ENCODE data around the genes ANO1 and DEFB108B.

- PRO-cap: no peak
- CAGE, long polyA plus RNA: no peak
Measured at GRCh38 chr11:69774217-69774849, 808 bp downstream of the FGF4 start.

GRCh38 chr11:69840426-69840989, 21.3 kb upstream of the FGF3 start:
- PRO-cap: no peak
- CAGE, long polyA plus RNA: no peak

GRCh38 chr11:69859297-69859821, 40.1 kb upstream of the FGF3 start:
- PRO-cap: no peak
- CAGE, long polyA plus RNA: no peak

DNA sequence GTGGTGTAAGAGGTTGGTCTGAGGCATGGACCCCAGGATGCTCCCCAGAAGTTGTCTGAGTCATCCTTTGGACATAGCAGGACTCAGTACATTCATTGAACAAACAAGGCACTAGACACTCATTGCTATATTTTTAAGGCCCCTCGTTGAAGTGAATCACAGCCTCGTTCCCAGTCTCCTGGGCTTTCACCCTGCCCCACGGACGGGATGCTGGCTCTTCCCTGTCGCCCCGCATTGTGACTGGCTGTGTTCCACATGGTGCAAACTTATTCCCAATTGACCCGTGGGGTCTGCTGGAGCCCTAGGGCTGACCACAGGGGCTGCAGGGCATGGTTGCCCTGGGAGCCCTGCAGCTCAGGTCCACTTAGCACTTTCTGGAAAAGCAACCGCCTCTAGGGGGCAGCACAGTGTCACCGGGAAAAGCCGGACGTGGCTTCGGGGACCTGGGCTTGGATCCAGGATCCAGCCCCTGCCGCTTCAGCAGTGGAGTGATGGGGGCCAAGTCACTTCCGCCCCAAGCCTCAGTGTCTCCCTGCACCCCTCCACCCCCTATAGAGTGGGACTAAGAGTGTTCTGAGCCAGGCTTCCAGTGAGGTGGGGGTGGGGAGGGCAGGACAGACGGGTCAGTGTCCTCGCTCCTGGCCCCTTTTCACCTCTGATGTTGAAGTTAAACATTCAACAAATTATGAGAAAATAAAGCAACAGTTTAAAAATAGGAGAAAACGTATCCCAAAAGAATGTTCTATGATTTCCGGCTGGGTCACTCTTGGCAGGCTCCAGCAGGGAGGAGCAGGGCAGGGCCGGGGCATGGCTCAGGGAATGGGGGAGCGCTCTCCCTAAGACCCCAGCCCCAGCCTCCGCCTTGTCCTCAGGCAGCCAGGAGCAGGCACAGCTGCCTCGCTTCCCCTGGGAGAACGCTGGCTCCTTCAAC, 96.3 kb upstream of the FGF3 start:
- PRO-cap: no peak
- CAGE, long polyA plus RNA: no peak

GRCh38 chr11:69987845-69988881, 90.0 kb upstream of the ANO1 start:
- PRO-cap: no peak
- CAGE, long polyA plus RNA: no peak

DNA sequence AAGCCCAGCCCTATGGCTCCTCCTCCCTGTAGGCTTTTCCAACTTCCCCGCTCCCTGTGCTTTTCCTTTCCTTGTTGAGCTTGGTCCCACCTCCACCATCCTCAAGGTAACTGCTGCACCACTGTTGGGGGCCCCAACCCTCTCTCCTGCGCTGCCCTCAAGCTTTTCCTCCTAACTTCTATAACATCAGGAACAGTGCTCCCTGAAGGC, 27.8 kb upstream of the ANO1 start:
- PRO-cap: no peak
- CAGE, long polyA plus RNA: no peak

GRCh38 chr11:70077694-70078715, at the start of gene ANO1:
Gene ANO1, plus strand, starts transcription at chr11:70078317.
- PRO-cap: no peak
- CAGE, long polyA plus RNA: no peak

- PRO-cap: no peak
- CAGE, long polyA plus RNA: no peak
Measured at GRCh38 chr11:70090810-70091627, 12.9 kb downstream of the ANO1 start.

DNA sequence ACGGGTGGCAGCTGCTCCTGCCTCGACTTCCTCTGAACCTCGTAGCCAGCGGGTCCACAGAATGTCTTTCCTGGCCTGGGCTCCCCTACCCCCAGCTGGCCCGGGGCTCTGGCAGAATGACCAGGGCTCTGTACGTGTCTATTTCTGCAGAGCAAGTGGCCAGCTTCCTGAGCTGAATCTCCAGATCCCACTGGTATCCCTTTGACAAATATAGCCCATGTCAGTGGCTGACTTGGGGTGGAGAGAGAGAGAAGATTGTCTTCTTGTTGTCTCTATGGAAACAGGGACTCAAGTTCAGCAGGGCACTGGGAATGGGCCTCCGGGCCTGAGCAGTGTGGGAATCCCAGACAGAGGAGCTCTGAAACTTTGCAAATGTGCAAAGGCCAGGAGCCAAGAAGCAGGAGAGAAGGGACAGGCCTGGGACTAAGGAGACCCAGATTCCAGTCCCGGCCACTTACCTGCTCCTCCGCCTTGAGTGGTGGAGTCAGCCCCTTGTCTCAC, 33.9 kb downstream of the ANO1 start:
- PRO-cap: no peak
- CAGE, long polyA plus RNA: no peak

DNA sequence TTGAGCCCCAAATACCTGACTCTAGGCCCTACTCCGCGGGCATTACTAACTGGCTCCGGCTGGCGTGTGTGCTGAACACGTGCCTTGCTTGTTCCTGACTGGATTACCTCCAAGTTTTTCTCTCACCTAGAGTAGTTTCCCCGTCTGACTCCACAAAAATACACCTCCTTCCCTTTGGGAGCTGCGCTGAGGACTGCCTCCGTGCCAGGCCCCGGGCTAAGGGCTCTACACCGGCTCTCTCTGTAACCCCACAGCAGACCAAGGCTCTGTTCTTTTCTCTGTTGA, 61.7 kb downstream of the ANO1 start:
- PRO-cap: no peak
- CAGE, long polyA plus RNA: no peak

- PRO-cap: no peak
- CAGE, long polyA plus RNA: no peak
Measured at GRCh38 chr11:70155280-70155864, 47.7 kb upstream of the FADD start.

DNA sequence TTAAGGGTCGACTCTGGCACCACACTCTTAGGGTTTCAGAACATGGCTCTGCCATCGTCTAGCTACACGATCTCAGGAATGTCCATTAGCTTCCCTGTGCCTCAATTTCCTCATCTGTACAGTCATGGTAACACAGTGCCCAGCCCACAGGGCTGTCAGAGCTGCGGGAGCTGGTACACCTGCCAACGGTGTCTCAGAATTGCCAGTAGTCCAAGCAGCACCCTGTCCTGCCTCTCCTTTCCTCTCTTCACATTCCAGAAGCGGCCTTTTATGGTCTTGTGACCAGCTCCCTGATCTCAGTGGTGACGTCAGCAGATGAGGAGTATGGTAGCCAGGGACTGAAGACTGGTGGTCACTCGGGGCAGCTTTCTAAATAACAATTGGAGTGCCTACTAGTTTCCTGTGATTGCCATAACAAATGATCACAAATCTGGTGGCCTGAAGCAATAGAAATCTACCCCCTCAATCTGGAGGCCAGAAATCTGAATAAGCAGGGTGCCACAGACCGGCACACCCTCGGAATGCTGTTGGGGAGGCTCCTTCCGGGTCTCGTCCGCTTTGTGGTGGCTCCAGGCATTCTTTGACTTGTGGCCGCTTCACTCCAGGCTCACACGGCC, 2.0 kb downstream of the FADD start:
- PRO-cap: no peak
- CAGE, long polyA plus RNA: no peak

GRCh38 chr11:70314808-70315209, 44.3 kb downstream of the PPFIA1 start:
- PRO-cap: no peak
- CAGE, long polyA plus RNA: no peak

DNA sequence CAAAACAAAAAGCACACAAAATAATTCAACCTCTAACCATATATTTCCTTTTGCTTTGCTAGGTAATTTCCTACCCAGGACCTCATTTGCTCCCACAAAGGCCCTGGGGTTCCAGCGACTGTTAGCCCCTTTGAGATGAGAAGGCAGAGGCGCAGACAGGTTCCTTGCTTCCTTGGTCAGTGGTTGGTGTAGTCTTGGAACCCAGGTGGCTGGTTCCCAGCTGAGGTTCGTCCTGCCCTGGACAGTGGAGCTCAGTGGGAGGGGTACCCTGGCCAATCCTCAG, 61.6 kb downstream of the CTTN start:
- PRO-cap: no peak
- CAGE, long polyA plus RNA: no peak

DNA sequence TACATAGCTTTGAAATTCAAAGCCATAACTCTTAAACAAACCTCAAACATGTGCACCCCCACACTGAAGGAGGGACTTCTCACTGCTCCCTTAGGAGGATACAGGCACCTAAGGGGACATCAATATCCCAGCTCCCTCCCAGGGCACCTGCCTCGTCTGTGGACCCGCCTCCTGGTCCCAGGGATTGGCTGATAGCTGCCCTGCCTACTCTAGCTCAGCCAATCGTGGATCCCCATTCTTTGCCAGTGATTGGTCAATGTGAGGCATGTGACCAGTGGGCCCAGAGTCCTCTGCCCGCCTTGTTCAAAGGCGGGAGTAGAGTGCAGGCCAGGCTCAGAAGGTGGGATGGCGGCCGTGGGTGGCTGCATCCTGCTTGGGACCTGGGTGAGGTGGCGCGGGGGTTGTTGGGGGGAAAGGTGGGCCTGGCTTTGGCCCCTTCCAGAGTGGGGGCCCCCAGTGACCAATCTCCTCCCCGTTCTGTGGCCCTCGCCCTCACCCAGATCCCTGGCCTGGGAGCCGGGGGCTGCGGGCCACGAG, 64.8 kb downstream of the CTTN start:
- PRO-cap: no peak
- CAGE, long polyA plus RNA: no peak

- PRO-cap: no peak
- CAGE, long polyA plus RNA: no peak
Measured at GRCh38 chr11:70661618-70662488, 263.5 kb downstream of the CTTN start.

GRCh38 chr11:70712331-70712932, 314.1 kb downstream of the CTTN start:
- PRO-cap: no peak
- CAGE, long polyA plus RNA: no peak

GRCh38 chr11:71454628-71455070, 1.6 kb downstream of the NADSYN1 start:
- PRO-cap: no peak
- CAGE, long polyA plus RNA: no peak

- PRO-cap: bidirectional peak, plus-strand start at chr11:71787556, minus-strand start at chr11:71787301
- CAGE, long polyA plus RNA: no peak
Measured at GRCh38 chr11:71787435-71788185, 45.4 kb upstream of the DEFB108B start.

DNA sequence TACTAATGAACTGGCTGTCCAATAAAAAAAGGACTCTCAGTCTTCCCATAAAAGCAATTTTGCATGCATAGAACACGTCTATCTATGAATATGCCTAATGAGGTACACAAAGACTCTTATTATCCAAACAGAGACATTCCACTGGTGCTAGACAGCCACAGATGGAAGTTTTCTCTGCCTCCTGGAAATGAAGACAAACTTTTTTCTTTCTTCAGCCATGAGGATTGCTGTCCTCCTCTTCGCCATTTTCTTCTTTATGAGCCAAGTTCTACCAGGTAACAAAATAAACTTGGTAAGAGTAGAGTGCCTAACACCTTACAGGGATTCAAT, at the start of gene DEFB108B:
Gene DEFB108B, plus strand, starts transcription at position 218 of the 330 bp plus-strand sequence.
- PRO-cap: no peak
- CAGE, long polyA plus RNA: no peak

Data from B cell (primary cell).